AG09309 (cell line): Measurements from ENCODE around the genes IGSF9 and ATP1A4.

DNA sequence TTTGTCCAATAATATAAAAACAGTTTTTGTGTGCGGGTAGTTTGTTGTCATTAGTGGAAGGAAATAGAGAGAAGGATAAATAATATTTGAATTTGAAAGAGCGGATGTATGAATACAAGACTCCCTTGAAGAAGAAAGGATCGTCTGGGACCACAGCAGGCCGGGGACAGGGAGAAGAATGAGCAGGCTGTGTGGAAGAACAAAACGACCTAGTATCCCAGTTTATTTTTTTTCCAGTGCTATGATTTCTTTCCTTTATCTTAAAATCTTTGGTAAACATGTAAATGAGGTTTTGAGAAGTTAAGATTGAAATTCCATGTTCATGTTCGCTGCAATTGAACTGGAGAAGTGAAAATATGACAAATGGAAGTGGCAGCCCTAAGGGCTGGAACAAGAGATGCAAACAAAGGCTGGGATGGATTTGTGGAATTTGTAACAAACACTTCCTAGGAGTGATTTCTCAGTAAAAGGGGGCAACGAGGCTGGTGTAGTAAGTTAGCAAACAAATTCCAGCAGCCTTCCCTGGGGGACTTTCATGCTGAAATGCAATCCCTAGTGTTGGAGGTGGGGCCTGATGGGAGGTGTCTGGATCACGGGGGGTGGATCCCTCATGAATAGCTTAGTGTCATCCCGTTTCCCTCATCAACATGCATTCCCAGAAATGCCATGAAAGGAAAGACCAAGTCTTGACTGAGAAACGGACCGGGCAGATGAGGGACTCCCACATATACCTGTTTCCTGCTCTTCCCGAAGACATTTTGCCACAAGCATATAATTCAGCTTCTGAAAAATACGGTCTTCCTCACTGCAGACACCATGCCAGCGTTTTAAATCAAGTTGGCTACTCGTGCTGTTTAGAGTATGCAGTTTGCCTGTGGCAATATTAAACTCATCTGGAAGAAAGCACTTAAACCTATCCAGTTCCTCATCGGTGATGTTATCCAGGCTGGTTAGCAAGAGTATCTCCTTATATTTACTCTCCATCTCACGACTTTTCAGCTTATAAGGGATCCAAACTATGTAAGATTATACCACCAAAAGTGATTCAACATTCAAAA lies 2.9 kb downstream of the PYDC5 start:
- RRBS = no CpG with 5 or more reads among the region's 17 CpGs

- RRBS = no CpG with 5 or more reads among the region's 3 CpGs
Observed at GRCh38 chr1:159020012-159020586, 10.4 kb downstream of the IFI16 start.

DNA sequence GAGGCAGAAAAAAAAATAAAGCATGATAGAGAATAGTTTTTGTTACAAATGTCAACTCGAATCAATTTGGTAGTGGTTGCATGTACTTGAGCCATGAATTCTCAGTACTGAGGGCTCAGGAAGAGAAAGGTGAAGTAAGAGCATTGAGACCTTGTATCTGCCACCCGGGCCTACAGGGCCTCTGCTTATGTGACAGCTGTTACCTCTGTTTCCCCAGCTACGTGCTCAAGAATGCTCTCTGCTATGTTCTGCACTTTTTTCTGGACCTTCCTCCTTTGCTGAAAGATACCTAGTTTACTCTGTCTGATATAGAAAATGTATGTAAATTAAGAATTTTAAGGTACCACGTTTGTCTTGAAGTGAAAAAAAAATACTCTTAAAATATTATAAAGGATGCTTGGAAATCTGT lies 18.8 kb upstream of the AIM2 start:
- RRBS = no CpG with 5 or more reads among the region's 4 CpGs

GRCh38 chr1:159141861-159142362 lies 29.5 kb upstream of the CADM3 start:
- RRBS = no CpG with 5 or more reads among the region's 7 CpGs

DNA sequence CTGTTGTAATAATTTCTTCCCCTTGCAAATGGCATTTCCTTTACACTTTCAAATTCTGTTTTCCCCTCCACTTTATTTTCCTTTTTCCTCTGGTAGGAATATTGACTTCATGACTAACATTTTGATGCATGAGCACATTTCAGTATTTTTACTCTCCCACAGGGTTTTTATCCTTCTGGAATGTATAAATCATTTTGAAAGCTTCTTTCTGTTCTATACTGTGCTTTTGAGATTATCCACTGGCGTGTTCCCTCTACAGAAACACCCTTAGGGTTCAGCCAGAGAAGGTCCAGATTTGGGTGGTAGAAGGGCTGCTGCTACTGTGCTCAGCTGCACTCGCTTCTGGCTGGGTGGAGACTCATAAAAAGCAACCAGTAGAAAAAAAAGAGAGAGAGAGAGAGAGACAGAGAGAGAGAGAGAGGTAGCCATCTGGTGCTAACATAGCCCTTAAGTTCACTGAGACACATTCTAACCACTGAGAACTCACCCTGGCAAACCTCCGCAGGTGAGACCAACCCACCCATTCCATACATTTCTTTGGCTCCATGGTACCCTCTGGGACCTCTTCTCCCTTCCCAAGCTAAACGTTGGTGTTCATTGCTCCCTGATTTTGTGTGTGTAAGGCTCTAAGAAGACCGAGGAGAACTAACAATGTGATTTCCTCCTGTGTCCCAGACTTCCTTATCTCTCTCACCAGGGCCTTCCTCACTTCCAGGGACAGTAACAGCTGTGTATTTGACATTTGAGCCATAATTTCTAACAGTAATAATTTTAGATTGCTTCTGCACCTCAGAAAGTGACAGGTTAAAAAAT lies 7.1 kb downstream of the APCS start:
- RRBS = no CpG with 5 or more reads among the region's 5 CpGs

DNA sequence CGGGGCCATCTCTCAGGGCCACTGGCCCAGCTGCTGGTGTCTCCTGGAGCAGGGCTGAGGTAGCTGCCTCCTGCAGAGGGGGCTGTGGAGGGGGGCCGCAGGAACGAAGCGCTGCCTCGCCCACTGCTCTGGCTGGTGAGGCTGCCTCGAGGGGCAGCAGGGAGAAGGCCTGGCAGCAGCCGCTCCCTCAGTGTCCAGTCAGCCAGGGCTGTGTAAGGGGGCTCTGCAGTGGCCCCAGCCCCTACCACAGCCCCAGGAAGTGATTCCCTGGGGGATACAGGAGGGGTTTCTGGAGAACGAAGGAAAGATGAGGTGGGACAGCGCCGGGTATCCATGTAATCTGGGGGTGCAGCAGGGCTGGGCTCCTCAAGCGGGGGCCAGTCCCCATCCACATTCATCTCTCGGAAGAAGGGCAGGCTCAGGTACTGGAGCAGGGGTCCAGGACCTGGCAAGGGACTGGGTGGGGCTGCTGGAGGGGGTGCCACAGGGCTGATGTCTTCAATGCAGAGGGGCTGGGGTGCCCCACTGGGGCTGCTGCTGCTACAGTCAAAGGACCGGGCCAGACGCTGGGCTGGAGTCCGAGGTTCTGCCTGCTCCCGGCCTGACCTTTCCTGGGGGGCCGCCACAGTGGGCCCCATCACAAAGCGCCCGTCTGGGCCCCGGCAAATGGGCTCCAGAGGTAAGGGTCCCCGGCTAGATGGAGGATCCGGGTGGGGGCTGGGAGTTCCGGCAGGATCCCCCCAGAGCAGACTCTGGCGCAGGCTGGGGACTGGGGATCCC lies 3.1 kb upstream of the TAGLN2 start:
- RRBS = 90% methylated on average over 8 of the region's 24 CpGs

- RRBS = 4% methylated on average over 5 of the region's 67 CpGs
Observed at GRCh38 chr1:159945186-159946391, at the start of gene IGSF9. IGSF9 (minus strand) TSS chr1:159945613.

GRCh38 chr1:160046409-160047081 lies 14.8 kb upstream of the PIGM start:
- RRBS = 0% methylated on average over 1 of the region's 11 CpGs

- RRBS = no CpG with 5 or more reads among the region's 18 CpGs
Observed at GRCh38 chr1:160093590-160094118, 4.8 kb downstream of the IGSF8 start.

DNA sequence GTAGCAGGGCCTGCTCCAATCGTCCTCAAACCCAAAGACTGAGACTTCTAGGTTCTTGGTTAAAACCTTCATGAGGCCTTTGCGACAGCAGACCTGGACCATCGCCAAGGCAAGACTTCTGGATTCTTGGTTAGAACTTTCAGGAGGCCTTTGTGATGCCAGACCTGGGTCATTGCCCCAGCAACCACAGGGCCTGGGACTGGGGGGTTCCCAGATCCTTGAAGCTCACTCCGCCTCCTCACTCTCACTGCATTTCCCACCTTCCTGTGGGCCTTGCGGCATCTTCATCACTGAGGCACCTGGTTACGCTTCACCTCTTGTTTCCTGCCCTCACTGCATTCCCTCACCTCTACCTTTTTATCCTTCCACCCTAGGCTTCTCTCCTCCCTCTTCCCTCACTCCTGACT lies at the start of gene ATP1A4:
TSS of gene ATP1A4 (plus strand) at position 213 of the 407 bp plus-strand sequence.
- RRBS = no CpG with 5 or more reads among the region's 6 CpGs

DNA sequence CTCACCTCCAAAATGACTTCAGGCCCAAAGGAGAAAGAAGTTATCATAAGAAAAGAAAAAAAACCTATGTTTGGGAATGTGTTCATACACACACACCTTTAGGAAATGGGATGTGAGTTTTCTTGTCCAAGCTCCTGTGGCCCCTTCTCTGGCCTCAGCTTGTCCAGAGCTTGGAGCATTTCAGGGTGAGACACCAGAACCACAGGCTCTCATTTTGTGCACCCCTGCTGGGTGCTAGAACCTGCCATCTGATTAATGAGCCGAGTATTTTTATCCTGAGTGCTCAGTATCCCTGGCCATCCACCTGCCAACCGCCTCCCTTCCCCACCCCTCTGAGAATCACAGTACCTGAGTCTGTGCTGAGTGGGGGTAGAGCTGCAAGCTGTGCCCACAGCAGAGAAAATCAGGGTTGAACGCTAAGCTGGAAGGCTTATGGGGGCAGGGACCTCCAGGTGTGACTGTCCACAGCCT lies 1.3 kb downstream of the CASQ1 start:
- RRBS = no CpG with 5 or more reads among the region's 3 CpGs

GRCh38 chr1:160250790-160251649 lies 11.3 kb downstream of the DCAF8 start:
- RRBS = no CpG with 5 or more reads among the region's 6 CpGs

DNA sequence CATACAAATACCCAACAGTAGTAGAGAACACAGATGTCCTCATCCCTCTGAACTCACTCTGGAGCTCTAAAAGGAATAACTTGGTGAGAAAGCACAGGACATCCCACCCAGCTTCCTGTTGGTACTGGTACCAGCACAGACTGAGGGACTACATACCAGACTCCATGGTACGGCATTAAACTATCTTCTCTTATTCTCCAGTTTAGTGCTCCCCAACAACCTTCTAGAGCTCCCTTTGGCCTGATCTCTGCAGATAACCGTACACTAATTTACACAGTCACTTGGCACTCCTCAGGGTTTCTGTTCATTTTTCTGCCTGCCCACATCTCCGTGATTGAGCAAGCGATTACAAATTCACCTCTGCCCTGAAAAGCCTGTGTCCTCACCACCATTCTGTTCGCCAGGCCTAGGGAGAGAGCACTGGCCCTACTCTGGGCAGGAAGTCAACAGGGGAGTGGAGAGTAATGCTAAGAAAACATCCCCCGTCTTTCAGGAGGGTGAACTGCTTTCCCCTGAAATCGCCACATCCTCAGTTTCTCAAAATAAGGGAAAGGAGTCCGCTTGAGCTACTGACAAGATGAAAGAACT lies 864 bp downstream of the PEX19 start:
- RRBS = no CpG with 5 or more reads among the region's 8 CpGs

- RRBS = no CpG with 5 or more reads among the region's 4 CpGs
Observed at GRCh38 chr1:160346956-160347290, 3.7 kb downstream of the NCSTN start.

GRCh38 chr1:160427807-160428447 lies 27.6 kb downstream of the VANGL2 start:
- RRBS = no CpG with 5 or more reads among the region's 14 CpGs

GRCh38 chr1:160444037-160444409 lies 43.7 kb downstream of the VANGL2 start:
- RRBS = no CpG with 5 or more reads among the region's 2 CpGs

DNA sequence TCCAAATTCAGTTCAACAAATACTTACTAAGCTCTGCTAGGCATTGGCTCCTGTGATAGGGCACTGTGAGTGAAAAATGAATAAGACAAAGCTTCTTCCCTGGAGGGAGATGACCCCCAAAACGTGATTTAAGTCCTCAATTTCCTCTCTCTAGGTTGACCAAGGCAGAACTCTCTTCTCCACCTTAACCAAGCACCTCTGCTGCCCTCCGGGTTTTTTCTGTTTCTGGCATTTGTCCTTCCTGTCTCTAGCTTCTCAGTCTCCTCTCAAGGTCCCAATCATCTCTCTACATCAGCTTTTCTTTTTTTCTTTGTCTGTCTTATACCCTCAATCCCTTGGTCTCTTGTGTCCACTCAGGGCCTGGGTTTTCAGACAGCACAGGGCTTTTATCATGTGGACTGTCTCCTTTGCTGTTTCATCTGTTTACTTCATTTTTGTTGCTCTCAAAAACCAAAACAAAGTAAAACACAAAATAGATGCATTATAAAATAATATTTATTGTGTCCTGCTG lies 17.6 kb upstream of the SLAMF6 start:
- RRBS = no CpG with 5 or more reads among the region's 2 CpGs

DNA sequence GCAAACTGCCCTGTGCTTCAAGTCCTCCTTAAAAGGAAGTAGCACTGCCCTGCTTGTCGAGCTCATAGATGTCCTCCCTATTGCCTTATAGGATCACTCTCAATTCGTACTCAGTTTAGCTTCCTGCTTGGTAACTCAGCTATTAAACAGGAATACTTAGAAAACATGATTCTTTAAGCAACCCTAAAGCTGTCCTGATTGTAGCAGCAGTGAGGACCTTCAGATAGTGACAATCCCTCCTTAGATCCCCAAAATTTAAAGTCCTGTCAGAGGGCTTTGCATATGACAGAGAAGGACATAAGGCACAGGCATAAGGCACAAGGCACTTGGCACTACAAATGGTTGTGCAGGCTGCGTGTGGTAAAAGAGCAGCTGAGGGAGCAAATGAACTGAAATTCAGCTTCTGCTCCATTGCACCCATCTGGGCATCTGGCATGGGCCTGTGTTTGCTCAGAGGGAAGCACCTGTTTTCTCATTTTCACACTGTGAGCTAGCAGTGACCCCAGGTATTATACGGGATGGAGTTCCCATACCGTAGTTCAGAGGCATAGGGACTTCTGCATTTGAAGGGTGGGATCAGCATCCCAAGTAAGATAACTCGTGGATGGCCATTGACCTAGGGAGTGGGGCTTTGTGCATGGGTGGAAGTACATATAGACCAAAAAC lies 26.2 kb upstream of the SLAMF6 start:
- RRBS = no CpG with 5 or more reads among the region's 6 CpGs

GRCh38 chr1:160628778-160629110 lies 18.1 kb downstream of the SLAMF1 start:
- RRBS = no CpG with 5 or more reads among the region's 4 CpGs

- RRBS = no CpG with 5 or more reads among the region's 12 CpGs
Observed at GRCh38 chr1:160629111-160629699, 17.6 kb downstream of the SLAMF1 start.